ENCODE measurements around a stretch of chr10.

DNA sequence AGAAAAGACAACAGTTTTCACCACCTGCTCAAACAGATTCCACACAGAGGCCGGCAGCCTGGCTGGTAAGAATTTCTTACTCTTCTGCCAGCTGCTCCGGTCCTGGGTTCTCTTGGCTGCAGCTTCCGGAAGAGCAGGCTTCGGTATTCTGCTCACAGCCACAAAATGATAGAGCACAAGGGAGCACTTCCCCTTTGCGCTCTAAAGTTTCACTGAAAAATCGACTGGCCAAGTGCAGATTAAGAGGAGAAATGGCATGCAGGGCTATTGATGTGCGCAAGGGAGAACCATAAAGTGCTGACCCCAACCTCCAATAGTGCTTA lies 114.1 kb upstream of the ACBD5 start:
- PRO-cap, 2 experiments: no peak in any of the 2 experiments

DNA sequence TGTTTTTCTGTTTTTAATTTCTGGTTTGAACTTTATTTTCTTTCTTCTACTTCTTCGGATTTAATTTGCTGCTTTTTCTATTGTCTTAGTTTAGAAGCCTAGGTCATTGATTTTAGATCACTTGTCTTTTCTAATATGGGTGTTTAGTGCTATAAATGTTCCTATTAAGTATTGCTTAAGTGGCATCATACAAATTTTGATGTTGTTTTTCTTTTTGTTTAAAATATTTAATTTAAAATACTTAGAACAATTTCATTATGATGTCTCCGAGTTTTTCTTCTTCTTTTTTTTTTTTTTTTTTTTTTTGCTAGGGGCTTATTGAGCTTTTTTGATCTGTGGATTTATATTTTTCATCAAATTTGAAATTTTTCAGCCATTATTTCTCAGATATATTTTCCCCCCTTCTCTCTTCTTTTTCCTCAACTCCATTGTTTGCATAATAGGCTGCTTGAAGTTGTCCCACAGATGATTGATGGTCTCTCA lies 18.9 kb downstream of the RAB18 start:
- PRO-cap, 2 experiments: no peak in any of the 2 experiments

GRCh38 chr10:28333979-28334696 lies 31.3 kb upstream of the MPP7 start:
- PRO-cap, 2 experiments: no peak in any of the 2 experiments

DNA sequence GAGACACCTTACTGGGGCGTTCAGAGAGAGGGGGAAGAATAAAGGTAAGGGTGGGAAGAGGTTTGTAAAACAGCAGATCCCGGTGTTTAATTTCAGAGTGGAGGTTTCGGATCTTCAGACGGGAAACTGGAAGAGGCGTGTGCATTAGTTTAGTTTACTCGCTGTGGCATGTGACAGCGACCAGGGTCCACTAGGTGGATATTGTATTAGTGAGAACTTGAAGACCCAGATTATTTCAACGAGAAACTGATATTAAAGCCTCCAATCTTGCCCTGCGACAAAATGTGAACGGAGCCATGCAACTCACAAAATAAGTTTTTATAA lies 2.7 kb downstream of the BAMBI start:
- PRO-cap, 2 experiments: peak in 1 of 2 experiments; most common plus-strand start position 190 of the sequence (in 1); most common minus-strand start position 128 of the sequence (in 1)

DNA sequence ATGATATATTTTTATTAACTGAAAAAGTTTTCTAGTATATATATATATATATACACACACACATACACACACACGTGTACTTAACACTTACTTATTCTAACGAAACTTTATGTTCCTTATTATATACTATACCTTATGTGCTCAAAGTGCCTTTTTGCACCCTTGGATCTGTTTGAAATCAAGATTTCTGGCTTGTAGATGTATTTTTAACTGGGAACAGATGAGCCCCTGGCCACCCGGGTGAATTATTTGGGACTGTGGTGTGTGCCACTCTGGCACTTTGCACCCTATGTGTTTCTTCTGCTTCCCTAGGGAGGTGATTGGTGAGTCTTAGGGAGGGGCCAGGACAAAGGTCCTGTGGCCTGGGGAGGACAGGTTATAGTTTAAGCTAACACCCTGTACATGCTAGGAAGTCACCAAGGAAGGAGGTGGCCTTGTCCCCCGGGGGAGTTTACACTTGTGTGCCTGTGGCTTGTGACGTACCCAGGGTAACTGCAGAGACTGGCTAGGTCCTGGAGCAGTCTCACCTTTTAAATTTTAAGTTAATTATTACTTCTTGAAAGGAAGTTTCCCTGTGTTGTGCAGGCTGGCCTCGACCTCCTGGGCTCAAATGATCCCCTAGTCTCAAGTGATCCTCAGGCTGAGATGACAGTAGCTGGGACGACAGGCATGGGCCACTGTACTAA lies 196.2 kb downstream of the BAMBI start:
- PRO-cap, 2 experiments: no peak in any of the 2 experiments

- PRO-cap, 2 experiments: no peak in any of the 2 experiments
Observed at GRCh38 chr10:29105518-29106031, 183.3 kb upstream of the LYZL1 start.

DNA sequence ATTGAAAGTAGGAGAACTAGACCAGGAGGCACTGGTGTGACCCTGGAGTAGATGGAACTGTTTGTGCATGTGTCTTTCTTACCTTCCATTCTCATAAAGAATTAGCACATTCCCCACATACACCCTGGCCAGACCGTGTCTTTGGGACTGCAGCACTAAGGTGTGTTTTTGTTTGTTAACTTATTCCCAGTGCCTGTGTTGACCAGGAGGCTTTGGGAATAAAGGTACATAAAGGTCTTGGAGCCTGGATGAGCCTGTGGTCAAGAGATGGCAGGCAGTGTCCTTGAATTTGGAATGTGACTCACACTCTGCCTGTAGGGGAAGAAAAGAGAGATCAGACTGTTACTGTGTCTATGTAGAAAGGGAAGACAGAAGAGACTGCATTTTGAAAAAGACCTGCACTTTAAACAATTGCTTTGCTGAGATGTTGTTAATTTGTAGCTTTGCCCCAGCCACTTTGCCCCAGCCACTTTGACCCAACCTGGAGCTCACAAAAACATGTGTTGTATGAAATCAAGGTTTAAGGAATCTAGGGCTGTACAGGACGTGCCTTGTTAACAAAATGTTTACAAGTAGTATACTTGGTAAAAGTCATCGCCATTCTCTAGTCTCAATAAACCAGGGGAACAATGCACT lies 137.6 kb downstream of the LYZL1 start:
- PRO-cap, 2 experiments: no peak in any of the 2 experiments

DNA sequence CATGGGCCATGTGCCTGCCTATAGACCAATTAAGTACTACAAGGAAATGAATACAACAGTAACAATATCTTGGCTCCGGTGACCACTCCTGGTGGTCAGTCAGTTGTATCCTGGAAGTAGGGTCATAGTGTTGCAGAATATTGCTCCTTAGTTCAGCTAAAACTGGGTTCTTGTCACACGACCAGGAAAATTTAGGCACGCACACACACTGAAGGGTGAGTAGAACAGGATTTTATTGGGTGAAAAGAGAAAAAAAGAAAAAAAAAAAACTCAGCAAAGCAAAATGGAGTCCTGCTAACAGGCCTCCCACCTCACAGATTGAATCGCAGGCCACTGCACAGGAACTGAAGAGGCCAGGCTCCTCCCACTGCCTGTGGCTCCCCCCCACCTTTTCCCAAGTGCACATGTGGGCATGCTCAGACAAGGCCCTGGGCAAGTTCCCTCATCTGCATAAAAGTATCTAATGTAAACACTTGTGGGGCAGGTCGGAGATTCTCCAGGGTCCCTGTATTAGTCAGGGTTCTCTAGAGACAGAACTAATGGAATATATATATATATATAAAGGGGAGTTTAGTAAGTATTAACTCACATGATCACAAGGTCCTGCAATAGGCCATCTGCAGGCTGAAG lies 155.2 kb downstream of the LYZL1 start:
- PRO-cap, 2 experiments: no peak in any of the 2 experiments

DNA sequence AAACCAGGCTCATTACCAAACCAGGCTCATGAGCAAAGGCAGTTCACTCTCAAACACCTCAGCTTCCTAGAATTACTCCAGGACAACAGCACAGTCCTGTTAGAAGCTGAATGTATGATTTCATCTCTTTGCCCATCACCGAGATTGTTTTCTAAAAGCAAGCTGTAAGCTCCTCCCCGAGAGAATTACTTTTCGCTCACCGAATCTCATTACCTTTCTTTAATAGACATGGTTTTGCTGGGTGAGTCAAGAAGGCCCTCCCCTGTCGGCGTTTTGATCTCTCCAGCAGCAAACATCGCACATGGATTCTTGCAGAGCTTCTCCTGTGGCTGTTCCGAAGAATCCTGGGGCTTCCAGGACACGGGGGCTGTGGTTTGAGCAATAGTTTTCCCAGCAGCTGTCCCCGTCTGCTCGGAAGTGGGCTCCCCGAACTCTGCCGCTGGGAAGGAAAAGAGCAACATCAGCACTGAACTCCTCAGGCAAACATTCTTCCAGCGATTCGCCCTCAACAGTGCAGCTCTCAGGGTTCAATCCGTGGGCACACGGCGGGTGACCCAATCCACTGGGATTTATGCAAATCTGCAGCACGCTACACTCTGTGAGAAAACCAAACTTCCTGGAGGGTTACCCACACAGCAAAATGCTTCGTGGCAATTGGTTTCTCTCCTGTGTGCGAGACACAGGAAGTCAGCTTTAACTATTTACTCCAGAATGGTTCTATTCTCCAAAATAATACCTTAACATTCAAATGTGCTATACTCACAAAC lies 112.4 kb downstream of the SVIL start:
- PRO-cap, 2 experiments: no peak in any of the 2 experiments

DNA sequence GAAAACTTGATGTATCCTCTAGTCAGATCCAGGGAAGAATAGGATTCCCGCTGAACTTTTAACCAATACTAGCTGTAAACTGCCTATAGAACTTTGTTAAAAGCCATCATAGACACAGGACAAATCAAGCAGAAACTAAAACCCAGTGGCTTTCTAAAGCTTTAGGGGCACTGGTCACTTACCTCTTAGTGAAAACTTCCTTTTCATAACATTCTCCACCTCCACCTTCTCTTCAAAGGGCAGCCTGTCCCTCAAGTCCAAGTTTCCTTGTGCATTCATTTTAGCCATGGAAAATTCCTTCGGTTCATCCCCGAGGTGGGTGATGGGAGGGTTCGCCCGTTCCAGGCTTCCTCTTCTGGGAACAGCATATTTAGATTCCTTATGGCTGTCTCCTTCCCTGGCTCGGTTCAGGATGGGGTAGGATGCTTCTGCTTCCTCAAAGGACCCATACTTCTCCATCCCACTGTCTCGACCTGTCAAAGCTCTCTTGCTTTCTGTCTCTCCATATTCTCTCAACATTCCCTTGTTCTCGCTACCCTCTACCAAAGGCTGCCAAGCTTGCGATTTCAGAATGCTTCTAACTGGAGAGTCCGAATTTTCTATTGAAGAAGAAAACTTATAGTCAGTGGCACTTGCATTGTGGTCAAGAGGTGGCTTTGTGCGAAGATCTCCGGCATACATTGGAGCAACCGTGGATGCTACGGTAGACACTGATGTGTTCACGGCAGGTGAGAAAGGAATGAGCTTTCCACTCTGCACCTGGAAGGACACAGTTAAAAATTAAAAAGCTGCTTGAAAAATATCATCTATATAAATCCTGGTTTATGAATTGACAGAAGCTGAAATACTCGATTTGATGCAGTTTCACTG lies 111.3 kb downstream of the SVIL start:
- PRO-cap, 2 experiments: no peak in any of the 2 experiments

- PRO-cap, 2 experiments: no peak in any of the 2 experiments
Observed at GRCh38 chr10:29535207-29536135, 99.3 kb downstream of the SVIL start.

DNA sequence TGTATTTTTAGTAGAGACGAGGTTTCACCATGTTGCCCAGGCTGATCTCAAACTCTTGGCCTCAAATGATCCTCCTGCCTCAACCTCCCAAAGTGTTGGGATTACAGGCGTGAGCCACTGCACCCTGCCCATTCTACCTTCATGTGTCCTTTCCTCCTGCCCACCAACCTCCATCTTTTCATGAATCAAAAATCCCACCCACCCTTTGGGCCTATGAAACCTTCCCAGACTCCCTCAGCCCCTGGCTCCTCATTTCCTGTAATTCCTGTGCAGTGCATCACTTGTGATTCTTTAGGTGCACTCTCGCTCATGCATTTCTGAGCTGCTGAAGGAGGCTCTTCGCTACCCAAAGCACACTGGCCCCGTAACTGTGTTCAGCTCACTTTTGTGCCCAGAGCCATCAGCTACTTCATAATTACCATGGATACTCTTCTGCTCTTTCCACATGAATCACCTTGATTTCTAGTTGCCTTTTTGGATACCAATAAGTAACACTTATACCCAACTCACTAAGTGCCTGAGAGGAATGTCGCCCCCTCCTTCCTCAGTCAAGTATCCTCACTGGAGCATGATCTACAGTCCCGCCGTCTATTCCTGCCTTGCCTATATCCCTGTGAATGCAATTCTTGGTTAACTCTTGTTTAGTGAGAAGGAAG lies 24.1 kb downstream of the SVIL start:
- PRO-cap, 2 experiments: no peak in any of the 2 experiments

- PRO-cap, 2 experiments: no peak in any of the 2 experiments
Observed at GRCh38 chr10:29647930-29648637, 13.3 kb upstream of the SVIL start.

DNA sequence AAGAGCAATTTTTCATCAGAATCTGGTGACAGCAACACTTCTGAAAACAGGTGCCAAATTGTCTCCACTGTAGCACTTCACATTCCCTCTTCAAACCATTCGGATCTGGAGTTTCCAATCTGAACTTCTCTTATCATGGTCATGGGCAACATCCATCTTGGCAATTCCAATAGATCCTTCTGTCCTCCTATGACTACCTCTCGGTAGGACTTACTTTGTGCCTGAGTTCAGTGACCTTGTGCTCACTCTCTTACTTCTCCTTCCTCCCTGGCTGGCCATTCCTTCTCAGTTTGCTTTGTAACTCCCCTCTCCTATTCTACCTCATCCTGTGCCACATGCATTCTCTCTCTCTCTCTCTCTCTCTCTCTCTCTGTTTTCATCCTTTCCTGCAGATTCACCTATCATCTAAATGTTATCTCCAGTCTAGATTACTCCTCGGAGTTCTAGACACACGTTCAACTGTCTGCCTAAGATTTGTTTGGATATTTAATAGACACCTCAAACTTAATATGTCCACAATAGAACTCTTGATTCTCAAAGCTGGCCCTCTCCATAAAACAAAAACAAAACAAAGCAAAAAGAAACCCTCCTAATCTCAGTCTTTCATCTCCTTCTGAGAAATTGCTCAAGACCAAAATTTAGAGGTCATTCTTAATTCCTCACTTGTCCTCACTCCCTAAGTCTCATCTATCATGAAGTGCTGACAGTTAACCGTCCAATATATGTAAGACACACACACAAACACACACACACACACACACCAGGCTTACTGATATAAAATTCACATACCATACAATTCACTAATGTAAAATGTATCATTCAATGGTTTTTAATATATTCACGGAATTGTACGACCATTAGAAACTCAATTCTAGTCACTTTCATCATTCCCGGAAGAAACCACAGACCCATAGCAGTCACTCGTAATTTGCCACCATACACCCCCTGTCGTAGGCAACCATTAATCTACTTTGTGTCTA lies 16.8 kb upstream of the SVIL start:
- PRO-cap, 2 experiments: no peak in any of the 2 experiments

GRCh38 chr10:29838305-29838941 lies 203.7 kb upstream of the SVIL start:
- PRO-cap, 2 experiments: no peak in any of the 2 experiments

DNA sequence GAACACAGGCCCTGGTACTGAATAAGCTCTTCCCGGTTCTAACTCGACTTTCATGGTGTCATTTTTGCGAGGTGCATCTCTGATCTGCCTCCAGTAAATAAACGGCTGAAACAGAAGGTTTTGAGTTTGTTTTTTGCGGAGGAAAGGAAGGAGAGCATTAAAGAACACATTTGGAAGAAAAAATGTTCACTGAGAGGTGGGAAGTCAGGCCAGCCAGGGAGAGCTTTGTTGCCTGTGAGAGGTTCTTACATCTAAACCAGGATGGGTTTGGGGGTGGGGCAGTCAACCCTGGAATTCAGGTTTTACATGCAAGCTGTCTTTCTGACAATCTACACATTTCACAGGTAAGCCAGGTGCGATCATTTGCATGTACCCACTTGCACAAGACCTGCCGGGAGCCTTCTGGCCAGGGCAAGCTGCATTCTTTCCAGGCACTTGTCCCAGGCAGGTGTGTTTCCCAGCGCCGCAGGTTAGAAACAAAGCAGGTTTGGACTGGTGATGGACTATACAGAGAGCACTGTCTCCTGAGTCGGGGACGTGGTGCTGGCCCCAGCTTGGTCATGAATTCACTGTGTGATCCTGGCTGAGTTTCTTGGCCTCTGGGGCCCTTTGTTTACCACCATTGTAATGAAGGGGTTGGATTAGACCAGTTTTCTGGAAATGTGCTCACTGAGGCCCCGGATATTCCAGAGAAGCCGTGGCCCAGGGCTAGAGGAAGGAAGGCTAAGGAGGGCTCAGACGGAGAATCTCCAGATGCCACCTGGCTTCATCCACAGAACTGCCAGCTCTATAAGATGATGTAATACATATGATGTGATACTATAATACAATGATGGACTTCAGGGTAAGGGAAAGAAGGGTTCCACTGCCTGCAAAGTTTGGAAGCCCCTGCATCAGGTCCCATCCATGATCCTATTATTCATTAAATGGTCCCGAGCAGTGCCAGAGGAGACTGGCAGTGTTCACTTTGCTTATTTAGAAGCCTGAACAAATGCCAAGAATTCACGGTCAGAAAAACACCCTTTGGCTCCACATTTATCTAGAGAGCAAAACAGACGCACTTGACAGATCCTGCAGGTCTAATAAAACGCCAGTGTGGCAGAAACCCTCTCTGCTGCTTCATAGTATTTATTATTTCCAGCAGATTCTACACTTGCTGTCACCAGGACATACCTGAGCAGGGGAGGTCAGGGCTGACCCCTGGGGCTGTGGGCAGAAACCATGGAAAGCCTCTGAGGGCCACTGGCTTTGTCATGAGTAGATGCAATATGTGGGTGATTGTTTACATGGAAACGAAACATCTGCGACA lies 205.3 kb upstream of the SVIL start:
- PRO-cap, 2 experiments: no peak in any of the 2 experiments

- PRO-cap, 2 experiments: peak in 1 of 2 experiments; most common plus-strand start chr10:29959693 (in 1); most common minus-strand start chr10:29959770 (in 1)
Observed at GRCh38 chr10:29959485-29960606, 99.5 kb downstream of the JCAD start.

DNA sequence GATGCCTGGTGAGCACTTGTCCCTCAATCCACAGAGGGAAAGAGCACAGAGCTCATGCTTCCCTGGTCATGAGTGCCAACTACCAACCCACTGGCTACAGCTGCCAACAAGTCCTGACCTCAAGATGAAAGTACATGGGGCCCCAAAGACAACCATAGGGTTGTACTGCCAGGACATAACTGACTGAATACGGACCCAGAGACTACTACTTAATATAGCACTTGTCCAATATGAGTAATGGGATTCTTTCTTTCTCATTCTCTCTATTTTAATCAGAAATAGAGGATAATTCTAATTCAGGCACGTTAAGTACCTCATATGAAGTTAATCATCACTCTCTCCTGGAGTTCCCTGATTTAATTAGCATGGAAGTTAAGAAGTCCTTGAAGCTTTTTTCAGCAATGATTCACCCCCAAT lies 83.2 kb downstream of the JCAD start:
- PRO-cap, 2 experiments: no peak in any of the 2 experiments

DNA sequence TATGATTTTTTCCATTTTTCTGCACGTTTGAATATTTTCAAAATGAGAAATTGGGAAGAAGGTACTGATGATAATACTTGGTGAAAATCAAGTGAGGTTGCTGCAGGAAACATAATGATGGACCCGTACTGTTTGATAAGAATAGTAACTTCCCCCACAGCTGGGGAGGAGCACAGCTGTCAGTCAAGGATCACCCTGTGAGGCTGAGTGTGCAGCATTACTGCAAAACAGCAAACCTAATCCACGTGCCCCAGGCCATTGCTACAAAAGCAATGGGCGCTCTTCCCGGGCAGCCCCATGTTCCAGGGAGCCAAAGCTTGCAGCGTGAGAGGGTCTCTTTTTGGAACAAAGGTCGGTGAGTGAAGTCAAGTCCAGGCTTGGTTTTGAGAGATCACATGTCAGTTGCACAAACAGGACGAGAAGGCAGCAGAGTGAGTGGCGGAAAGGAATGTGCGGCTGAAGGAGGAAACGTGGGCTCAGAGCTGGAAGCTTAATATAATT lies 129.2 kb downstream of the MTPAP start:
- PRO-cap, 2 experiments: no peak in any of the 2 experiments

GRCh38 chr10:30220445-30220684 lies 128.7 kb downstream of the MTPAP start:
- PRO-cap, 2 experiments: peak in 1 of 2 experiments; most common minus-strand start chr10:30220551 (in 1)